Right atrium auricular region (tissue), 2 donors: ENCODE results near the genes MTMR6, ATP8A2, WASF3, RPL21 and GSX1.

DNA sequence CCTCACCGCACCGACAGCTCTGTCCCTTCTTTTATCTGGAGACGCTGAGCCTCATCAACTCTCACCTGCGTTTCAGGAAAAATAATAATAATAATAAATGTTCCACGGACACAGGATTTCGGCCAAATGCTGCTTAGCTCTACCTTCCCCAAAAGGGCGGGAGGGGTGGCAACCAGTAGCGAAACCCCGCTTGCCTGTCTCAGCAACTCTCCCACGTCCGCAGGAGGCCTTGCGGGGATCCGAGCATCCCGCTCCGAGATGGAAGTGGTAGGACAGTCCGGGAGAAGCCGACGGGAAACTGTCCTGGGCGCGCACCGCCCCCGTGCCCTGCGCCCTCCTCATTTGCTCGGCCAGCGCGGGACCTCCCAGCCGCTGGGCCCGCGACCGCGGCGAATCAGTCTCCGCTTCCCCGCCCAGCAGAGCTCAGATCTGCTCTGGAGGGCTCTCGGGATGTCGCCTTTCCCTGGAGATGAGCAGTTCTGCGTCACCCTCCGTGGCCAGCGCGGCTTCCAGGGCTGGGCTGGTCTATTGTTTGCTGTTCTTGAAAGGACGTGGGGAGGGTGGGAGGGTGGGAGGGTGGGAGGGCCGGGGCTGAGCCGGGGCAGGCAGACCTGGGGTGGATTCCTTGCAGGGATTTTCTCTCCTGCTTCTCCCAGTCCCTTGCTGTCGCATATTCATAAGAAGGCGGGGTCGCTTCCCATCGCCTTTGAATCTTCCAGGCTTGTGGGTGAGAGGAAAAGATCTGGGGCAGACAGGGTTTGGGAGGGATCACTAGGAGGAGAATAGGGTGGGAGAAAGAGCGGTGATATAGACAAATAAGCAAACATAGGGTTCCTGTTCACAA, 48.8 kb upstream of the PABPC3 start:
- PRO-cap: no peak
- RAMPAGE, long total RNA, 2 experiments: no peak in any of the 2 experiments

DNA sequence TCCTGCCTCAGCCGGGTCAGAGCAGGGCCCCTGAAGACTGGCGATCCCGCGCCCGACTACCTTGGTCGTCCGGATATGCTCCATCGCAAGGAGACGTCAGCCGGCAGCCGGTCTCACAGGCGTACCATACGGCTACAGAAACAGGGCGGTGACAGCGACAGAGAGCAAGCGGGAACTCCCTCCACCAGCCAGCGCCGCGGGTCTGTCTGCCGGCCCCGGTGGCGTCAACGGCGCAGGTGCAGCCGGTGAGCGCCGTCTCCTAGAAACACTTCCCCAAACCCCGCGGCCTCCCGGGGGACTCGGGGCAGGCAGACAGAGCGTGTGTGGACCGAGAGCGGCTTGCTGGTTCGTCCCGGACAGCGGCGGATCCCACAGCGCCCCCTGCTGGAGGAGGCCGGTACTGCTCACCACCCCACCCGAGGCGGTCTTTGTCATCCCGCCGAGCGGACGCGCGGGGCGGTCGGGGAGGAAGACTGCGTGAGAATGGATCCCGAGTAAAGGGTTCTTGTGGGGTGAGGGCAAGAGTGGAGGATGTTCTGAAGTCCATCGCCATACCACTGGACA, at the start of gene MTMR6:
TSS of gene MTMR6 (minus strand) at position 325 of the 564 bp plus-strand sequence.
- PRO-cap: bidirectional peak, plus-strand start at position 434 of the sequence, minus-strand start at position 301 of the sequence
- RAMPAGE, long total RNA, 2 experiments: start-site peak on the minus strand in 2 of 2 experiments, centred at positions 285 to 288 of the sequence, 476 to 869 reads per replicate

DNA sequence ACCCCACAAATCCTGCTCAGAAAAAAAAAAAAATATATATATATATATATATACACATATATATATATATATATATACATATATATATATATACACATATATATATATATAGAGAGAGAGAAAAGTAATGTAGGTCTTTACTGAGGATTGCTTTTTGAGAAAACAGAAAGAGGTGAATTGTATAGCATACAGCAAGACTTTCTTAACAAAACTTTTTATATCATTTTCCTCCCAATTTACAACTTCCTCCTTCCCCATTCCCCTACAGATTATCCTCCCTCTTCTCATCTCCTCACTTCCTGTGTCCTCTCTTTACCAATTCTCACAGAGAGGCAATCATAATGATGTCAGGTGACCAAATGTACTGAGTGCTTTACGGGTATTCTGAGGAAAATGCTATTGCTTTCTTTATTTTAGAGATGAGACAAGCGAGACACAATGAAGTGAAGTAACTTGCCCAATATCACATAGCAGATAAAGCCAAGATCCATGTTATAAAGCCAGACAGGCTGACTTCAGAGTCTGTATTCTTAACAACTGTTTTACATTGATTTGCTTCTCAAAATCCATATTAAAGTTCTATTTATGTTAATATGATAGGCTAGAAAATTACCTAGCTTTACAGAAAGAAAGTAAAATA, 1.7 kb upstream of the MTMR6 start:
- PRO-cap: unidirectional peak, plus-strand start at position 411 of the sequence
- RAMPAGE, long total RNA, 2 experiments: no peak in any of the 2 experiments

DNA sequence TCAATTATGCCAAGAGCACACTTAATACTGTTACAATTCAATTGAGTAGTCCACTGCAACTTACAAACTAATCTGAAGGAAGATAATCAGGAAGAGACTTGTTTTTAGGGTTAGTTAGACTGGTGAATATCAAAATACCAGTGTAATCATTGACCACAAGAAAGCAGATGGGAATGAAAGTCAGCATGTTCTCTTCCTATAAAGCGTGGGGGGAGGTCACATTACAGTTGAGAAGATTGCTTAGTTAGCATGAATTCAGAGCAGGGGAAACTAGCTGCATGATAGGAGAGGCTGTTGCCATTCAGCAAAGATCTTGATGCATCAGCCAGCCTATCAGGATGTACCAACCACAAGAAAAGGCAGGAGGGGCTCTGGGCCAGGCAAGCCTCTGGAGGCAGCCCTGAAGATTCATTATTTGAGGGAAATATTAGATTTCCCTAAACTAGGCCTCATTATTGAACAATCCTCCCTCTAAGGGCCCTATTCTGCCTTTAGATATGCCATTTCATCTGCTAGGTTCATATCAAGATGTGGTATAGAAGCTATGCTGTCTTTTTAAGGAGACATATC, 5.0 kb upstream of the MTMR6 start:
- PRO-cap: no peak
- RAMPAGE, long total RNA, 2 experiments: no peak in any of the 2 experiments

DNA sequence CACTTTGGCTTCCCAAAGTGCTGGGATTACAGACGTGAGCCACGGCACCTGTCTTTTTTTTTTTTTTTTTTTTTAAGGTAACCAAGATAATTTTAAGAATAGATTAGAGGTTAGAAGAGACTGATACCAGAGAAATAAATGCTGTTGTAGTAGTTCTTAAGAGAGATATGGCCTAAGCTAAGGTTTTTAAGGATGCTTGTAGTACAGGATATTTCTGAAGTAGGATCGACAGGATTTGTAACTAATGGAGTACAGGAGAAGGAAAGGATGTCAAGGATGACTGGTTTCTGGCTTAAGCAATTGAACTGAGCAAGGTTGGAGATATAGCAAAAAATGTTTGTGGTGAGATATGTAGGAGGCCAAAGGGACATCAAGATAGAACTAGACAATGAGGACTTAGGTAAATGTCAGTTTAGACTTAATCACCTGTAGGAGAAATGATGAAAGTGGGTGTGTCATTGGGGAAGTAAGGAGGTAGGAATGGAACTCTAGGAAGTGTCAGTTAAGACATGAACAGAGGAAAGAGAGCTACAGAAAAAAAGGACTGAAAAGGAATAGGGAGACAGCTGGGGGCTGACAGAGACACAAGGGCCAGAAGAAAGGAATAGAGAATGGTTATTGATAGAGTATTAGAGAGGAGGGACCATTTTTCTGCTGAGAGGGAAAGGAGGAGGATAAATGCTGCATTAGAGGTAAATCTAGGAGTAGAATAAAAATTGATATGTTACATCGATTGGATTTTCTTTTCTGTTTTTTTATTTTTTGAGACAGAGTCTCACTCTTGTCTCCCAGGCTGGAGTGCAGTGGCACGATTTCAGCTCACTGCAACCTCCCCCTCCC, 10.4 kb downstream of the NUP58 start:
- PRO-cap: no peak
- RAMPAGE, long total RNA, 2 experiments: no peak in any of the 2 experiments

DNA sequence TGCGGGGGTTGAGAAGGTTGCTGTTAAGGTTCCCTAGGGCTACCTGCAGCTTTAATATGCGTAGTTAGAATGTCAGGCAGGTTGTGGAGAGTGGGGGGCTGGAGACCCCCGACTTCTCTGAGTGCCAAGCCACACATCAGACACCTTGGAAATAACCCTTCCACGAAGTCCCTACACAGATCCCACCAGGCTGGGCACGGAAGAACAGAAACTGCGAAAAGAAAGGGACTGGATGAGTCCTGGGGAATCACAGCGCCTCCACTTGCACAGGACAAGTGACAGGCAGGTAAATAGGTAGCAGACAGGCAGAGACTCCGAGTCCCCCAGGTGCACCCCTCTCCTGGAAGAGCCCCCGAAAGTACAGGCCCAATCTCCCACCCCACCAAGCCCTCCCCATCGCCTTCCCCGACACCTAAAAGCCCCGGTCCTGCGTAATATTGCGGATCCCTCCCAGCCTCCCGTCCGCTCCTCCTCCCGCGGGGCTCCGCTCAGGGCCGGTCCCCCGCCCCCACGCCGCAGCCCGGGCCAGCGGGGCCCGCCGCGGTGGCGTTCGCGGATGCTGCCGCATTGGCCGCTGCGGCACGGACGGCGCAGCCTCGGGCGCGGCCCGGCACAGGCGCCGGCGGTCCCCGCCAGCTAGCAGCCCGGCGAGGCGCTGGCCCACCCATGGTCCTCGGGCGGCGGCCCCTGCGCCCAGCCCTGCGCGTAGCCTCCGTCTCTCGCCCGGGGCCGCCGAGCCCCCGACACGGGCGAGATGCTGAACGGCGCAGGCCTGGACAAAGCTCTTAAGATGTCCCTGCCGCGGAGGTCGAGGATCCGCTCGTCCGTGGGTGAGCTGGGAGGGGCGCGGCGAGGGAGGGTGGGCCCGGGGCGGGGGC, at the start of gene ATP8A2:
TSS of gene ATP8A2 (plus strand) at position 516 of the 878 bp plus-strand sequence.
- PRO-cap: no peak
- RAMPAGE, long total RNA, 2 experiments: no peak in any of the 2 experiments

GRCh38 chr13:25468184-25468724, 96.5 kb downstream of the ATP8A2 start:
- PRO-cap: no peak
- RAMPAGE, long total RNA, 2 experiments: no peak in any of the 2 experiments

GRCh38 chr13:26214347-26214654, 7.8 kb downstream of the RNF6 start:
- PRO-cap: no peak
- RAMPAGE, long total RNA, 2 experiments: no peak in any of the 2 experiments

DNA sequence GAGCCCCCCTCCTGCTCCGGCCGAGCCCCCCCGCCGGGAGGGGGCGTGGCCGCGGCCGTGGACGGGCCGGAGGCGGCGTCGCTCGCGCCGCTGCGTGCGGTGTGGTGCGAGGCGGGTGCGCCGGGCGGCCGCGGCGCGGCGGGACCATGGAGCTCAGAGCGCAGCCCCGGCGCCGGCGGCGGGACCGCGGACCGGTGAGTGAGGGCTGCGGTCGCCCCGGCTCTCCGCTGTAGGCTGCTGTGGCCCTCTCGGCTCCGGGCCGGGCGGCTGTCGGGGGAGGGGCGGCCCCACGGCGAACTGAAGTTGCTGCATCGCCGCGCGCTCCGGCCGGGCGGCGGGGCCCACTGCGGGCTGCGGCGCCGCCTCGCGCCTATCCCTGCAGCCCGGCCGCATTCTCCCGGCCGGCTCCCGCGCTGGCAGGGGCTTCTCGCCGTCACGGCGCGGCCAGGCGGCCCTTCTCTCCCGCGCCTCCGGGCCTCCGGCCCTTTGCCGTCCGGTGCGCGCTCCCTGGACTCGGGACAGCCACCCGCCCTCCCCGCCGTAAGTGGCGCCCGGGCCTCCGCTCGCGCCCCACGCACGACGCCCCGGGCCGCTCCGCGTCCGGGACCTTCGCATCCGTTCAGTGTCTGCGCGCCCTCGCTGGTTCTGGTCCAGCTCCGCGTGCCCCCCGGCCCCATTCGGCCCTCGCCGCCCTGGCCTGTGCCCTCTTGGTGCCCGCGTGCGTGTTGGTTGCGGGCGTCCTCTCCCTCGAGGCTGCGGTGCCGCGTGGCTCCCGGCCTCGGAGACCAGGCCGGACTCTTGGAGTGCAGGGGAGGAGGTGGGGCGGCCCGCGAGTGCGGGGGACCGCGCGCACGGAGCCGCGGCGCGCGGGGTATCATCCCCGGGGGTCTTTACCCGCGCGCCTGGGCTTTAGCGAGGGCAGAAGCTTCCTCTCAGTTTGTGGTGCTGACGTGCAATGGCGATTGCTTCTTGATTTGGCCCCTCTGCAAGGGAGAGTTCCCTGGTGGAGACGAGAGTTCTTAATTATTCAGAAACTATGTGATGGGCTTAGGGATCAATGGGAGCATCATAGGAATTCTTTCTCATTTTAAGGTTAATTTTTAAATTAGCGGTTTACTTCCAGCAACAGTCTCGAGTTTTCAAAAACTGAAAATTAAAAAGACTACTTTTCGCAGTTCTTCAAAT, at the start of gene WASF3:
TSS of gene WASF3 (plus strand) at position 58 of the 1,185 bp plus-strand sequence.
- PRO-cap: bidirectional peak, plus-strand start at position 58 of the sequence, minus-strand start outside the sequence
- RAMPAGE, long total RNA, 2 experiments: no peak in any of the 2 experiments

GRCh38 chr13:26758928-26759599, 1.5 kb downstream of the GPR12 start:
- PRO-cap: no peak
- RAMPAGE, long total RNA, 2 experiments: no peak in any of the 2 experiments

DNA sequence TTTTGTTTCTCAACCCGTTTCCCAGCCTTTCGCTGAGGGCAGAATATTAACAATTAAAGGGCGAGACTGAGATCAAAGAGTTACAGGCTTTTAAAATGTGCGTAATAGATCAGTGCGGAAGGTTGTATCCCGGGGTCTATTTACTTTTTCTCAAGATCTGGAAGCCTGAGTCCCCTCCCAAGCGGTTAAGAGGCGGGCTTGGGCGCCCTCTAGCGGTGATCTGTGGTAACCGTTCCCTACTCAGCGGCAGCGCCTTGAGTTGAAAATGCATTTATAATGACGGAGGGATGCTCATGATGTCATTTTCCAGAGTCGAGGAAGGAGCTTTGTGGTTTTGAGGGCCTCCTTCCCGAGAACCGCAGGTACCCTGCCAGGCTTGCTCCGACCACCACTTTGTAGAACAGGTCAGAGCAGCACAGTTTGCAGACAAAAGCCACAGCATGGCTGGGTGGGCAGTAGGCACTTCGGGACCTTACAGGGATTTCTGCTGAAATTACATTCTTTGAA, 169.7 kb upstream of the GPR12 start:
- PRO-cap: no peak
- RAMPAGE, long total RNA, 2 experiments: no peak in any of the 2 experiments

- PRO-cap: no peak
- RAMPAGE, long total RNA, 2 experiments: no peak in any of the 2 experiments
Measured at GRCh38 chr13:27089660-27090383, 81.8 kb downstream of the USP12 start.

DNA sequence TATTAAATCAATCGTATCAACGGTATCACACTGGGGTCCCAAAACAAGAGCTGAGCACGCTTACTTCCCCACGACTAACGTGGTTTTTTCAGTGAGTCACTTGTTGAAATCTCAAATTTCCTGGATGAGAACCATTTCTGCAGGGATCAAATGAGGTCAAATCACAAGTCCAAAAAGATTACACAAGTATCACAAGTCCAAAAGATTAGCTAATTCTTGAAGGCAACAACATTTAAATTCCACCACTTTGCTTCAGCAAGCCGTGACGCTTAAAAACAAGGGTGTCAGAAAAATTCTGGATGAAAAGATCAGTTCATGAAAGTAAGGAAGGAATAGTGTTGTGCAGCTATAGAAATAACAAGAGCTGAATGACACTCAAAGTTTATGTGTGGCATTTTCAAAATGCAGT, 40.9 kb downstream of the USP12 start:
- PRO-cap: no peak
- RAMPAGE, long total RNA, 2 experiments: no peak in any of the 2 experiments

GRCh38 chr13:27169222-27170088, 2.2 kb downstream of the USP12 start:
- PRO-cap: no peak
- RAMPAGE, long total RNA, 2 experiments: no peak in any of the 2 experiments

GRCh38 chr13:27251154-27252073, at the start of gene RPL21:
Gene RPL21 (plus strand): TSS chr13:27251558.
- PRO-cap: bidirectional peak, plus-strand start at chr13:27251558, minus-strand start at chr13:27251237
- RAMPAGE, long total RNA, 2 experiments: start-site peak on the plus strand in 2 of 2 experiments, at chr13:27251555-27251608 at its widest, 4,111 to 11,549 reads per replicate; start-site peak on the minus strand in 1 of 2 experiments, at chr13:27251260-27251276 at its widest, 7 reads per replicate

GRCh38 chr13:27258019-27258918, 6.9 kb downstream of the RPL21 start:
- PRO-cap: no peak
- RAMPAGE, long total RNA, 2 experiments: no peak in any of the 2 experiments

GRCh38 chr13:27792265-27792828, at the start of gene GSX1:
Gene GSX1 (plus strand): TSS chr13:27792483.
- PRO-cap: no peak
- RAMPAGE, long total RNA, 2 experiments: no peak in any of the 2 experiments

DNA sequence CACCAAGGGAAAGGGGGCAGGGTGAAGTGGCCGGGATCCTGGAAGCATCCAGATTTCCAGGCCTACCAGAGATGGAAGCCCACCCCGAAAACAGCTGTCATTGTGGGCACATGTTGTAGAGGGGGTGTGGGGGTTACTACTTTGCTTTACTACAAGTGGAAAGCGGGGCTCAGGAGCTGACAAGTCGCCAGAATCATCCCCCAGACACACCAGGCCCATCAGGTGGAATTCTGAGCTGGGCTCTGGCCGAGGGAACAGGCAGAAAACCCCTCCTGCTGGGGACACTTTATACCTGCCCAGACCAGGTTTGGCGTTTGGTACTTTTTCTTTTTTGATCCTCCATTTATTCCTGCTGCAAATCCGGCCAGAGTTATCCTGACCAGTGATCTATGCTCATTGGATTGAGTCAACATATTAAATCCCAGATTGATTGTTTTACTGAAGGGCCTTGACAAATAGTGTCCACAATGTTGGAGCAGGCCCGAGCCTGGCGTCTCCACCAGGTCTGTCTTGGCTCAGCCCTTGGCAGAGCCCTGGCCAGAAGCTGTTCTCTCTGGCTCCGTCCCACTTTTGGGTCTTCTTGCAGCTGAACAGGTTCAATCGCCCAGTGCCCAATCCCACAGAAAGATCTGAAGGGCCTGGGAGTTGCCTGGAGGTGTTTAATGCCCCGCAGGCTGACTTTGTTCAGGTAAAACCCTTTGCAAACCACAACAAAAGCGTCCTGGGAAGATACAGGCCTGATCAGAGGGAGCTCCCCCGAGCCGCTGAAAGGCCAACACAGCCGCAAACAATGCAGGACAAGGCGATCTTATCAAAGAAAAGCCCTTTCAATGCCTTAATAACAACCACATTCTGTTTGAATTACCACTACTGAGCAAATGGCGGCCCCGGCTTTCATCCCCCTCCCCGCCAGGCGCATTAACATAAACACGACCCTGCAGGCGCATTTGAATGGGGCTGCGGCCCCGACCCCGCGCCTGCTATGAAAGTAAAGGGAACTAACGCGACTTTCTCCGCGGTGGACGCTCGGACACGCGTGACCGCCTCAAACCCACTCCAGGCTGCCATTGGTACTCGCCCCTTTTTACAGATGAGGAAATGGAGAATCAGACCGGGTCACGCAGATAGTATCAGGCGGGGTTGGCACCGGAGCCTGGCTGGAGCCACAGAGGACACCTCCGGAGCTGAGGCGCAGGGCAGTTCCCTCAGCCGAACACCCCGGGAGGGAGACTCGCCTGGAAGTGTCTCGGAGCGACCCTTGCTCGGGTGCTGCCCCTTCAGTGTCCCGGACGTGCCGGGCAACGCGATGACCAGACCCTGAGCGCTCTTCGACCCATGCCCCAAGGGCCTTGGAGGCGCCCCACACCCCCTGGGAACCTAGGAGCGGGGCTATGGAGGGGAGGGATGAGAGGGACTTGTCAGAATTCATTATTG, 3.3 kb downstream of the CDX2 start:
- PRO-cap: no peak
- RAMPAGE, long total RNA, 2 experiments: no peak in any of the 2 experiments

GRCh38 chr13:27975579-27976190, 6.6 kb upstream of the CDX2 start:
- PRO-cap: no peak
- RAMPAGE, long total RNA, 2 experiments: no peak in any of the 2 experiments

DNA sequence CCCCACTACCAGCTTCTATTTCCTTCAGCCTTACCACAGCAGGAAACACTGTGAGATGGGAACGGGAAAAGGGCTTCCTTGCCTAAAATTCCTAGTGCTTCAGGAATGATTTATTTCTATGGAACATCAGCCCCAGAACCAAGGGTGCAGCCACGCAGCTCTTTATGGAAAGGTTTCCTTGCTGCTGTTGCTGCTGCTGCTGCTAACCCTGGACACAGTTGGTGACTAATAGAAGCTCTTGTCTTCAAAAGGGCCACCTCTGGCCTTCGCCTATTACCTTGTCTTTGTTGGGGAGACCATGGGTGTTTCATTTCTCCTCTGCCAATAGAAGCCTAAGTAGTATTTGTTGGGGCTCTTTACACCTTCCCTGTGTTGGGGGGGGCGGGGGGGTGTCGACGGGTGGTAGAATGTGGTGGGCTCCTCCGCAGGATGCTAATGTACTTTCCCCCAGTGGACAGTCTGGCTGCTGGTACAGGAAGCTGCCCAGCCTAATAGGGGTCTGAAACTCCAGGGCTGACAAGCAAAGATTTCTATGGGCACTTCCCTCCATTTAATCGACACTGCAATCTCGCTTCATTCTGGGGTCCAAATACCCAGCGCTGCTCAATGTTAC, 7.7 kb upstream of the CDX2 start:
- PRO-cap: no peak
- RAMPAGE, long total RNA, 2 experiments: no peak in any of the 2 experiments